ENCODE results near the gene MX2.

DNA sequence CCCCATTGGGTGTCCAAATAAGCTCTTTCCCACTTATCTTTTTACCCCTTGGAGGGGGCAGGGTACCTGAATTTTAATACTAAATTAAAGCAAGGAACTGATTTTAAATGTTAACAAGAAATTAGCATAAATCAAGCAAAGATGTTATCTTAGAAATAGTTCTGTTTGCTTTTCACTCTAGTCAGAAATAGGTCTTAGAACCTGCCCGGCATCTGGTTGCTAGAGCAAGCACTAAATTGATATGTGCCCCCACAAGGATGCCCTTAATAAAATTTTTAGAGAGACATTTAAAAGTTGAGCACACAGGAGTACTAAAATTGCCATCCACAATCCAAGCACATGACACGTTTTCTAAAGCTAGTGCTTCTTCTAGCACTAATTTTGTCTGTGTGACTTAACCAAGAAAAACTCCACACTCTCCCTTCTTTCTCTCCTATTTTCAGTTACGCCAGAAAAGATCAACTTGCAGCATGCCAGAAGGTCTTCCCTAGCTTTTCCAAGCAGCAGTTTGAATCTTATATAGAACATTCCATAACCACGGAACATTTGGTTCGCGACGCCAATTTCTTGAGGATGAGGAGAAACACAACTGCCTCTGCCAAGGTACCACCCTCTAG is 43.6 kb upstream of the BACE2 start:
- RRBS: no CpG with 5 or more reads among the region's 7 CpGs

- RRBS: no CpG with 5 or more reads among the region's 3 CpGs
Measured at GRCh38 chr21:41156361-41156681, 11.6 kb upstream of the BACE2 start.

DNA sequence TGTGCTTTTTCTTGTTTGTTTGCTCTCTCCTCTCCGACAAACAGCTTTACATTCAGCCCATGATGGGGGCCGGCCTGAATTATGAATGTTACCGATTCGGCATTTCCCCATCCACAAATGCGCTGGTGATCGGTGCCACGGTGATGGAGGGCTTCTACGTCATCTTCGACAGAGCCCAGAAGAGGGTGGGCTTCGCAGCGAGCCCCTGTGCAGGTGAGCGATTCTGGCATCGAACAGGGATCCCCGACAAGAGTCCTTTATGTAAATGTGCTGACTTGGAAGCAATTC is 59.5 kb upstream of the FAM3B start:
- RRBS: no CpG with 5 or more reads among the region's 14 CpGs

DNA sequence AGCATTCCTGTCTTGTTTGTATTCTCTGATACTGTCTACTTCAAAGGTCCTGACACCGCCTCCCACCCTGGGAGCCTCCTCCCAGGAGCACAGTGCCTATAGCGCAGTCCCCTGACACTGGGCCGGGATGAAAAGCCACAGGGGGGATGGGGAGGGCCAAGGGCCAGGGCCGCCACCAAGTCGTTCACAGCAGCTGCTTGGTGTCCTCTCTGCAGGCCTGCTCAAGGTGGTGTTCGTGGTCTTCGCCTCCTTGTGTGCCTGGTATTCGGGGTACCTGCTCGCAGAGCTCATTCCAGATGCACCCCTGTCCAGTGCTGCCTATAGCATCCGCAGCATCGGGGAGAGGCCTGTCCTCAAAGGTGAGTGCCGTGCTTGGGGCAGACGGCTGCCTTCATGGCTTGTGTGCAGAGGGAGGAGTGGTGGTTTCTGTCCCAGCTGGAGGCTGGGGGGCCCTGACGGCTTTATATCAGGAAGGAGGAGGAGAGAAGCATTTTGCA is 6.2 kb downstream of the FAM3B start:
- RRBS: no CpG with 5 or more reads among the region's 14 CpGs

DNA sequence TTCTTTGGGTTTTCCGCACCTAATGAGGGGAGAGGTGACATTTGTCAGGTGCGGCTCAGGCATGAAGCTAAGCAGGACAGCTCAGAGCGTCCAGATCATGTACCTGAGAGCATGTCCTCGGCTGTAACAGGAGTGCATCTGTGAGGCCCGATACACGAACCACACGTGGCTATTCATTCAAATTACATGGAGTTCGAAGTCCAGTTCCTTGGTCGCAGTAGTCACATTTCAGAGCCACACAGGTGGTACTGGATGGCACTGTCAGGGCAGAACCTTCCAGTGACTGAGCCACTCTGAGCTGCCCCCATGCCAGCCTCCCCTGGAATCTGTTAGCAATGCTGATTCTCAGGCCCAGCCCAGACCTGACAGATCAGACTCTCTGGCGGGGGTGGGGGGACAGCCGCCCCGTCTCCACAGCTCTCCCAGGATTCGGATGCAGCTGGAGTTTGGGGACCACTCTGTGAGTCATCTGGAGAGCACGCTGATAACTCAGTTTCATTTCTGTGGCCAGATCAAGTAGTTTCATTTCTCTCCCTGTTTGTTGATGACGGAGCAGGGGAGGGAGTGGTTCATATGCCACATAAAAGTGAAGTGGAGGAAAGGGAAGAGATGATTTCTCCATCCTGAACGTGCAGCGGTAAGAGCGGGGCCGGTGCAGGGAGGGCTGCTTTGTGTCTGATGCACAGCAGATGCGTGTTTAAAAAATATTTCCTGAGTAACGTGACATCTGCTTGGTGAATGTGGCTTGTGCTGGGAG is at the start of gene MX2:
MX2 (plus strand) TSS at position 609 of the 757 bp plus-strand sequence.
- RRBS: no CpG with 5 or more reads among the region's 21 CpGs

- RRBS: no CpG with 5 or more reads among the region's 16 CpGs
Measured at GRCh38 chr21:41377670-41378051, 15.8 kb downstream of the MX2 start.

DNA sequence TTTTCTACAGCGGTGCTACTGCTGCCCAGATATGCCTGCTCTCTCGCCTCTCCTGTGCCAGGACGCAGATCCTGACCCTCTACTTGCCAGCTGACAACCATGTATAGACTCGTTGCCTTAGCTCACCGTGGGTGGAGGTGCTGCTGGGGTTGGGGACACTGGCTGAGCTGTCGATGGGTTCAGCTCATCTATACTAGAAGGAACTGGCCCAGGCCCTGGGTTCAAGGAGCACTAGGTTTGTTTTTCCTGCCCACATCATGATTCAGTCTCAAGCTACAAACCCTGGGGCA is 6.1 kb downstream of the MX1 start:
- RRBS: no CpG with 5 or more reads among the region's 6 CpGs

DNA sequence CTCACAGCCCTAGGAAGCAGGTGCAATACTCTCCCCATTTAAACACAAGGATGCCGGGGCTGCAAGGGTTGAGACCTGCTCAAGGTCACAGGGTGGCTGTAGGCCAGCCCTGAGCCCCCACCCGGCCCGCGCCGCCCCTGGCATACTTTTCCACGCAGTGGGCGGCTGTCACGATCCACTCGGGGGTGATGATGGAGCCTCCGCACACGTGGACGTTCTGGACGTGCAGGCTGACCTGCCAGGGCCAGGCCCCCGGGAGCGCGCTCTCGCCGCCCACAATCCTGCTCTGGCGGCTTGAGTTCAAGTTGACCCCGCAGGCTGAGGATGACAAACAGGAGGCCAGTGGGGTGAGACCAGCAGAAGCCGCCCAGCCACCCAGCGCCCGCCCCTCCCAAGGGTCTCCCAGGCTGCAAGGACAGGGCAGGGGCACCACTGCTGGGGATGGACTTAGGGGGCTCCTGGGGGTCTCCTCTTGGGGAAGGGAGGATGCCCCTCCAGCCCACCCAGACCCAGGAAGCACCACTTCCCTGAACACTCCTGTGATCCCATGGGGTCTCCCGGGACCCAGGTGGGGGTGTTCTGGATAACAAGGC is 34.7 kb downstream of the TMPRSS2 start:
- RRBS: 60% methylated on average over 2 of the region's 24 CpGs

DNA sequence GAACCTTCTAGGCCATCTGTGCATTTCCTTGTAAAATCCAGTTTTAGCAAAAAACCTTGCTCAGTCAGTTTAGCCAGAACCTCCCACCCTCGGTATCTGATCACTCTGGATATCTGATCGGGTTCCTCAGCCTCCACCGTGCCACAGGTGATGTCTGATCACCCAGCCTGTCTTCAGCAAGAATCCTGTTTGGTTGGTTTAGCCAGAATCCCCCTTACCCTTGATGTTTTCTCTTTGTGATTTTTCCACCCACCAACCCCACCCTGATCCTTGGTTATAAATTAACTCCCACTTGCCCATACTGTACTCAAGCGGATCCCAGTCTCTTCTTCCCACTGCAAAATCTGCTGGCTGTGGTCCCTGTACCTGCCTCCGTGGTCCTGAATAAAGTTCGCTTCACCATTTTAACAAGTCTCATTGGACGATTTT is 8.6 kb downstream of the TMPRSS2 start:
- RRBS: no CpG with 5 or more reads among the region's 7 CpGs

GRCh38 chr21:41506147-41506957 is 1.6 kb downstream of the TMPRSS2 start:
- RRBS: no CpG with 5 or more reads among the region's 23 CpGs

GRCh38 chr21:41519845-41520277 is 11.9 kb upstream of the TMPRSS2 start:
- RRBS: no CpG with 5 or more reads among the region's 3 CpGs

DNA sequence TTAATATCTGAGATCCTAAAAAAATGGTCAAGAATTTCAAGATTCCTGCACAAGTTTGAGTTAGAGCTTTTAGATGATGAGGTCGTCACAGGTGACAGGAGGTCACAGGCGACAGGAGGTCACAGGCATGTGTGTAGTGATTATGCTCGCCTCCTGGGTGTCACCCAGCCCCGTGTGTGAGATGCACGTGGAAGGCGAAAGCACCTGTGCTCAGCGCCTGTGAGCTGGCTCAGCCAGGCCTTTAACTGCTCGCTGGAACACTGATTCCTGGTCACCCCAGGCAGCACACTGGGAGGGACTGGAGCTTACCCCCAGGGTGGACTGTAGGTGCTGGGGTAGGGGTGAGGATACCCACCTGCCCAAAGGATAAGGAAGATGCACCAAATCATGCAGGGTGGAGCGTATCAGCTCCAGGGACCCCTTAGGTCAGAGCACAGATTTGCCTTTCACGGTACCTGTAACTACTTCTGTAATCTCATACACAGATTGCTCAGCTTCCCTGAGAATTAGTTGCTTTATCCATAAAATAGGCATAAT is 18.8 kb upstream of the TMPRSS2 start:
- RRBS: no CpG with 5 or more reads among the region's 10 CpGs

DNA sequence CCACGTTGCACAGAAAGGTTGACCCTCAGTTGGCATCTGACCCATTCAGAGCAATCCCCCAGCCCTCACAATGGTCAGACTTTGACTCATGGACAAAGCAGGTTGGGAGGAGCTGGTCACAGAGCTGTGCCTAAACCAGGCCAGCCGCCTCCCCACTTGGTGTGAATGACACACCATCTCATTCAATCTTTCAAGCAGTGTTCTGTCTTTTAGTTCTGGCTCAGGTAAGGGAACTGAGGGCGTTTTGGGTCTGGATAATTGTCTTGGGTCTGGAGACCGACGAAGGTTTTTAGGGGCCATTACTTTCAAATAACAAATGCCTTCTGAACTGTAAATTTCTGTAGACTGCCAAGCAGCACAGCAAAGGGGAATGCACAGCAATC is 48.5 kb upstream of the TMPRSS2 start:
- RRBS: no CpG with 5 or more reads among the region's 5 CpGs

- RRBS: no CpG with 5 or more reads among the region's 2 CpGs
Measured at GRCh38 chr21:41578765-41579093, 70.8 kb upstream of the TMPRSS2 start.

DNA sequence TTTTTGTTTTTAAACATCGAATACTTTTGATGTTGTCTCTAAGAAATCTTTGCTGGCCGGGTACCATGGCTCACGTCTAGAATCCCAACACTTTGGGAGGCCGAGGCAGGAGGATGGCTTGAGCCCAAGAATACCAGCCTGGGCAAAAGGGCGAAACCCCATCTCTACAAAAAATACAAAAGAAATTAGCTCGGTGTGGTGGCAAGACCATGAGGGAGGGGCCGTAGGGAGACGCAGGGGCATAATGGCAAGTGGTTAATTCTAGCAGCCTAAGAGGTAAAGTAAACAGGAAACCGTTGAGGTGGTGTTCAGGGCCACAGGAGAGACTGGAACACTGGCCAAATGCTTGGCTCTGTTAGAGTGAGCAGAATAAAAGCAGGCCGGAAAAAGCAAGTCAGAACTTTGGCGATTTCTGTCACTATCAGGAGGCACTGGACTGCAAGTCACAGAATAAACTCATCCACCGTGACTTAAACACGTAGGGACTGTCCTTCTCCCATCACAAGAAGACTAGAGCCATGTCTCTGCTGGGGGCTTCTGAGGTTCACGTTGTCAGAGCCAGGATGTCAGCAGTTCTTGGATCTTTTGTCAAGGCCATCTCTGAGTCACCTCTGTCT is 89.2 kb downstream of the RIPK4 start:
- RRBS: no CpG with 5 or more reads among the region's 14 CpGs

DNA sequence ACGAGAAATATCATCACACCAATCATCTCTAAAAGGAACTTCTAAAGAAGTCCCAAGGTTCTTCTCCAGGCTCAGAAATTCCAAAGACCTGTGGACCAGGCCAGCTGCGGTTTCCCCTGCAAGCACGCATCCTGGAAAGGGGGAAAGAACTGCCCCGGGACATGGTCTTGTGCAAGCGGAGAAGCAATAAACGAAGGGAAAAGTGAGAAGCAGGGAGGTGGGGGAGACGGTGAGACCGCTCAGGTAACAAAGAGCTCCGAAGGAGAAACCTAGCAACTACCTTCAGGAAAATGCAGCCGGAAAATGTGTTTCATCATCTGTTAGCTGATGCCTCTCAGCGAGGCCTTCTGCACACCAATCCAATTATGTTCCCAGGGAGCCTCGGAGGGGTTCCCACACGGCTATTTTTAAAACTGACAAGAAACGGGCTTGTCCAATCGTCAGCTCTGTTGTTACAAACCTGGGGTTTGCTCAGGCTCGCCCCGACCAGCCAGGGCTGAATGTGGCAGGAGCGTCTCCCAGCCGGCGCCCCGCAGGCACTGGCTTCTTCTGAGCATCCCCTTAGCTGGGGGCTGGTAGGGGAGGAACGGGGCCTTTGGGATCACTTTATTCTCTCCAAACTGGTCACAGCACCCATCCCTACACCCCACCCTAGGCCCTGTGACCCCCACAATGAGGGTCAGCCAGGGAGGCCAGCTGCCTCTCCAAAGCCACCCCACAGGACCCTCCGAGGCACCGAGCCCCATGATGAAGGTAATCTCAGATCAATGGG is 3.4 kb downstream of the RIPK4 start:
- RRBS: no CpG with 5 or more reads among the region's 24 CpGs

GRCh38 chr21:41768445-41769621 is 2.0 kb upstream of the RIPK4 start:
- RRBS: 5% methylated on average over 5 of the region's 30 CpGs

DNA sequence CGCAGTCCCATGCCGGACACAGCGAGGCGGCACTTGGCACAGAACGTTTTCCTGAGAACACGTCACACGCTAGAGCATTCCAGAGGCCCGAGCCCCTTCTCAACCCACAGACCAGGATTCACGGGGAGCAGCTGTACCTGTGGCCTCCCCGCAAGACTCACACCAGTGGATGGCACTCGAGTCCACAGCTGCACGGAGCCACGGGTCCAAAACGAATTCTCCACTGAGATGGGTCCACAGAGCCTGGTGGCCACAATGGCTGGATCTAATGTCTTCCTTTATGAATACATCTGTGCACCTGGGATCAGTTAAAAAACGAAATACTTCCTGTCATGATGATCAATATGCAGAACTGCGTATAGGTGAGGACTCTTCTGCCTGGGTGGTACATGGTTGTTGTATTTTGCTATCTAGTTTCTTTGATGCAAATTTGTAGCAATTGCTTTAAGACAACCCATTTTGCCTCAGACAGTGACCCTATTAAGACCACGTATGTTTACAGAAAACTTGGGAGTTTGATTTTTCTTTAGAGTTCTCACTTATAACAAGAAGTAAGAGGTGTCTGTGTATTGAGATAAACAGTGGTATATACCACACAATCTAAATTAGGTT is 31.7 kb upstream of the RIPK4 start:
- RRBS: no CpG with 5 or more reads among the region's 17 CpGs

DNA sequence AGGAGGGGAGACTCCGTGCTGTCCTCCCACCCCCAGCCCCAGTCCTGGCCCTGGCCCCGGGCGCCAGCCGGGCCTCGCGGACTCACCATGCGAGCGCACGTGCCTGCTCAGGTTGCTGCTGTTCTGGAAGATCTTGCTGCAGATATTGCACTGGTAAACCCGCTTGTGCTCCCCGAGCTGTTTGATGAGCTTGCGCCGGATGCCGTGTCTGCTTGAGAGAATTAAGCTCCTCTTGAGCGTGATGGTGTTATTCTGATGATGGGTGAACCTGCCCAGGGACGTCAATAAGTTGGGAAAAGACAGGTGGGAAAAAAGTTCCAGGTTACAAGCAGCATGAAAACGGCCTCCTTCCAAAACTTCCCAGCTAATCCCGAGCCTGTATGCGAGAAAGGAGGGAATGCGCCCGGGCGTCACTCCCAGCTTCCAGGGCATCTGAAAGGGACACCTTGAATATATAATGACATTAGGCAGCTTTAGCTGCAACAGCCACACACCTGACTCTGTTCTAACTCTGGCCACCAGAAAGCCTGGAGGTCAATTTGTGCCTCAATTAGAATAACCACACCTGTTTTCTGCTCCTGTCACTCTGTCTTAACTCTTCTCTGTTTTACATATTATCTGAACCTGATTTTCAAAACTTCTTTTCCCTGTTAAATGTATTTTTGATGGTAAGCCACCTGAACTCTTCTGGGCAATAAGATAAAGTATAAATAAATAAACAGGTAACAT is 42.6 kb downstream of the PRDM15 start:
- RRBS: no CpG with 5 or more reads among the region's 22 CpGs

DNA sequence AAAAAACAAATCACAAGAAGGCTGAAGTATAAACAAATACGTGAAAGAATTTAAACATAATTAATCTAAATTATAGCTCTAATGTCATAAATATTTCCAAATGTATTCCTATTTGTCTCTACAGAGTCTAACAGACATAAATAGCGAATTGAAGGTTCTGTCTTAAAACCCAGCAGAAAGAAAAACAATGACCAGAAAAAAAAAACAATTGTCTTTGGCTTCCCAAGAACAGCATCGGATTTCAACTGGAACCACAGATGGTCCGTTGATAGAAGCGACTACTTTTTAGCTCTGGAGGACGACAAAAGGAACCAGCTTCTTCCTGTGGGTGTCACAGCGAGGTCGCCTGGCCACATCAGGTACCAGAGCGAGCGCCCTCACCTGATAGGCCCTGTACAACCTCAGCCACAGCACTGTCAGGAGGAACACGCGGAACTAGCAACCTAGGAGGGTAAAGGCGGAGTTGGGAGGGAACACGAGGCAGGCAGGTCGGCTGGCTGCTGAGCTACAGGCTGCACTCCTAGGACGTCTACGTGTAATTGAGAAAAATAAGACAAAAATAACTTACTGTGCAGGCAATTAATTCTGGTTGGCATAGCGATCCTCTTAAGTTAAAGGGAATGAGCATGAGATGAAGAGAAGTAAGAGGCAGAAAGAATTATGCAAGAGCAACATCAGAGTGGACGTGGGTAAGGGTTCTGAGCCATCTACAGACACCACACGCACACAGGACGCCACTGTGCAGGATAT is 16.7 kb upstream of the PRDM15 start:
- RRBS: no CpG with 5 or more reads among the region's 21 CpGs

Measured in AG08470 (cell line).